Breast (tissue), 4 donors: ENCODE measurements around the gene KIF1A.

DNA sequence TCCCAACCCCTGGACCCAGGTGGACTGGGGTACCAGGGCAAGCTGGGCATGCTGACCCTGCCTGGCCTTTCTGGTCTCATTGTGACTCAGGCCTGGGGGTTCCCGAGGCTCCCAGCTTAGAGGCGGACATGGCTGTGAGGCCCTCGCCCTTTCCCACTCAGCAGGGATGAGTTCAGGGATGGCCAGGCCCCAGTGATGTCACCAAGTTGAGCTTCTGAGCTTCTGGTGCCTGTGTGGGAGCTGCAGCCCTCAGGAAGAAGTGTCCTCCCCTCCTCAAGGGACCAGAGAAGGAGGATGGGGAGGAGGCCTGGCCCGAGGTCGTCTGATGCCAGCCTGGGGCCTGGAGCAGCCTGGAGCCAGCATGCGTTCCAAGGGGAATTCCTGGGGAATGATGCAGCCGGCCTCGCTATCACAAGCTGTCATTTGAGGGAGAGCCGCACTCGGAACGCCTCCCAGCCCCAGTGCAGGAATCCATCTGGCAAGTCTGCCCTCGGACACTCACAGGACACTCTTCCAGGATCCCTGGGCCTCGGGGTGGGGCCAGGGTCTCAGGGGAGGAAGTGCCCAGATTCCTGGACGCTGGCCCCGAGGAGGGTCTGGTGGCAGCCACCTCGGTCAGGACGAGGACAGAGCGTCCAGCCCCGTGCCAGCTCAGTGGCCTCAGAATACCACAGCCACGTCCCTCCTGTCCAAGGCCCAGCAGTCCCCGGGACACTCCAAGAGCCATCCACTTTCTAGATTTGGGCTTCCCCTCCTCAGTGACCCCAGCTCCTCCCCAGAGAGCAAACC lies 61.2 kb upstream of the GPC1 start:
- PRO-cap, 3 experiments: no peak in any of the 3 experiments
- RRBS: no CpG with 5 or more reads among the region's 21 CpGs

DNA sequence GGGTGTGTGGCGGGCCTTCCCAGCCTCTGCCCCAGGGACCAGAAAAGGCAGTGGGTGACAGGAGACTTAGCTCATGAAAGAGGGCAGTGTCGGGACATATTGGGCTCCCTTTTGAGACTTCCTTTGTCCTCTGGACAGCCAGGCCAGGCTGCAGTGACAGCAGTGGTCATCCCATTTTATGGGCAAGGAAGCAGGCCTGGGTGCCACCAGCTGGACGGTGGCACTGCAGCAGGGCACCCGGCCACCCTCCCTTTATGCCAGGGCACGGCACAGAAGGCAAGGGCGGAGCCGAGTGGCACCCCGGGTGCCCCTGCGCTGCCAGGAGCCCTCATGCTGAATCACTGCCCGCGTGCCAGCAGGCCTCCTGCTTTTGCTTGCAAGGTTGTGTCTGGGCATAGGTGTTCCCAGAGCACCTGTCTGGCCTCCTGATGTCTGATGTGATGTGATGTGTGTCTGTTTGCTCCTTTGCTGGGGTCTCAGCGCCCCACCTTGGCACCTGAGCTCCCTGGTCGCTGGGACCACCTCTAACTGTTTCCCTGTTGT lies 3.3 kb downstream of the GPC1 start:
- PRO-cap, 3 experiments: no peak in any of the 3 experiments
- RRBS: 48% methylated on average over 5 of the region's 13 CpGs

GRCh38 chr2:240561141-240561689 lies 1.1 kb downstream of the DUSP28 start:
- PRO-cap, 3 experiments: peak in 3 of 3 experiments; most common plus-strand start chr2:240561287 (in 2)
- RRBS: 1% methylated on average over 10 of the region's 20 CpGs

DNA sequence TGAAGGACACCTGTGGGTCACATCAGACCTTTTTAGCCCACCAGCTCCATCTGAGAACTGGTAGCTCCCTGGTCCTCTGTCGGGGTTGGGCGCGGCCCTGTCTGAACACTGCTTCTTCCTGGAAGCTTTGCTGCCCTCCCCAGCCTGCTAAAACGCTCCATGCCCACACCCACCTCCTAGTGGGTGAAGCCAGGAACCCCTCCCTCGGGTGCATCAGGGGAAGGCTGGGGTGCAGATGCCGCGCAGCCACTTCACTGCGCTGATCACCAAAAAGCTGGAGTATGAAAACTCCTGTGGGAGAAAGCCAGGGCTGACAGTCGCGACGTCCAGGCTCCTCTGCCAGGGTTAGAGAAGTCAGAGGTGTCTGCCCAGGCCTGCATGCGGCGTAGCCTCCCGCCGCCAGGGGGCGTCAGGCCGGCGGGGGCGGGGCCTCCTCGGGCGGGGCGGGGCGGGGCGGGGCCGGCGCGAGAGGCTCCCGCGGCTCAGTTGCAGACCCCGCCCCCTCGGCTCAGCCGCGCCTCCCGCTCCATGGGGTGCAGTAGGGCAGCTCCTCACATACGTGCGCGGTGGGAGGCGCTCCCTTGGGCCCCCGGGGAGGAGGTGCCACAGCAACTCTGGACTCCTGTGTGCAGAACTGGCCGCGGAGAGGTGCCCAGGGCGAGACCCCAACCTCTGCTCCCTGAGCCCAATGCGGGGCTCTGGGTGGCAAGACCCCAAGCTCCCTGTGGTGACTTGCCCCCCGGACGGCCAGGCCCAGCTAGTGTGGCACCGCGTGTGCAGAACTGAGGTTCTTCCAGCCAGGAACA lies 2.0 kb upstream of the RNPEPL1 start:
- PRO-cap, 3 experiments: peak in 3 of 3 experiments; most common plus-strand start position 631 of the sequence (in 3); most common minus-strand start position 338 of the sequence (in 3)
- RRBS: 4% methylated on average over 10 of the region's 47 CpGs

- PRO-cap, 3 experiments: no peak in any of the 3 experiments
- RRBS: 86% methylated on average over 2 of the region's 19 CpGs
These were observed 7.1 kb downstream of the RNPEPL1 start for GRCh38 chr2:240575164-240575995.

DNA sequence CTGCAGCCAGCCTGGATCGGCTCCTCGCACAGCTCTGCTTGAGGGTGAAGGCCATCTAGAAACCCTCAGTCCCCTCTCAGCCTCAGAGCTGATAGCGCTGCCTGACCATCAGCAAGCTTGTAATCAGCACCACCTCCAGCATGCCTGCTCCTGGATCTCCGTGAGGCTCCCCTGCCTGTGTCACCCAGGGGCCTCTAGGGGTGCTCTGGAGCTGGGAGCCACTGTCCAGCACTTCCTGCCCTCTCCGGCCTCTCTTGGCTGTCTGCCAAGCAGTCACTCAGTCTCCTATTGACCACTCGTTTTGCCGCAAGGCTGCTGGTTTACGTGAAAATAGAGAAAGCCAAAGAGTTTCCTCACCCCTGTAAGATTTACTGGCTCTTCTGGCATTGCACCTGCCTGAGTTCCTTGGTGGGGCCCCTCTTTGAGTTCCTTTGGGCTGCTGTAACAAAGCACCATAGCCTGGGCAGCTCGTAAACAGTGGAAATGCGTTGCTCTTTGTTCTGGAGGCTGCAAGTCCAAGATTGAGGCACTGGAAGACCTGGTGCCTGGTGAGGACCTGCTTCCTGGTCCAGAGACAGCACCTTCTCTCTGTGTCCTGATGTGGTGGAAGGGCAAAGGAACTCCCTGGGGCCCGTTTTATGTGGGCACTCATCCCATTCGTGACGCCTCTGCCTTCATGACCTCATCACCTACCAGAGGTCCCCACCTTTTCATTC lies 17.9 kb downstream of the CAPN10 start:
- PRO-cap, 3 experiments: no peak in any of the 3 experiments
- RRBS: no CpG with 5 or more reads among the region's 13 CpGs

- PRO-cap, 3 experiments: peak in 1 of 3 experiments; most common plus-strand start chr2:240619670 (in 1)
- RRBS: no CpG with 5 or more reads among the region's 21 CpGs
These were observed 5.7 kb upstream of the GPR35 start for GRCh38 chr2:240619448-240620197.

- PRO-cap, 3 experiments: no peak in any of the 3 experiments
- RRBS: 86% methylated on average over 4 of the region's 24 CpGs
These were observed 25.8 kb downstream of the KIF1A start for GRCh38 chr2:240793977-240794818.

DNA sequence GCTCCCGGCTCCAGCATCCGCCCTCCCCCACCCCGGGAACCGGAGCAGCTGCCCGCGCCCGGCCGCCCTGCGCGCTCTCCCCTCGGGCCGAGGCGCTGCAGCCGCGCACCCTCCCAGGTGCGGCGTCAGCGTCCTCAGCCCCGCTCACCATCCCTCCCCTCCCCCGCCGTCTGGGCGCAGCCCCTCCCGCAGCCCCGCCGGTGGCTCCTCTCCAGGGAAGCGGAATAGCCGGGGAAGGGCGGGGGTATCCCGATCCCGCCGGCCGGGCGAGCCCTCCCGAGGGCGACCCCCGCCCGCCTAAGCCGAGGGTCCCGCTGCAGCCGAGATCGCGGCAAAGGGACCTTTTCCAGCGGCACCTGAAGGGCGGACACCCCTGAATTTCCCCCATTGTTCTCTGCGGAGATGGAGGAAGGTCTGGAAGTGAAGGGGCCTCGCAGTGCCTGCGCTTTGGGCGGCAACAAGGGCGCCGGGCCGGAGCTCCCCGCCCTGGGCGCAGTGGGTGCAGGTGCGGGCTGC lies 428 bp downstream of the KIF1A start:
- PRO-cap, 3 experiments: no peak in any of the 3 experiments
- RRBS: 2% methylated on average over 5 of the region's 54 CpGs

GRCh38 chr2:240820049-240820932 lies at the start of gene KIF1A:
Gene KIF1A, minus strand, starts transcription at chr2:240820219.
- PRO-cap, 3 experiments: no peak in any of the 3 experiments
- RRBS: 3% methylated on average over 56 of the region's 120 CpGs

GRCh38 chr2:240898741-240899195 lies 2.8 kb upstream of the MAB21L4 start:
- PRO-cap, 3 experiments: no peak in any of the 3 experiments
- RRBS: no CpG with 5 or more reads among the region's 16 CpGs

- PRO-cap, 3 experiments: no peak in any of the 3 experiments
- RRBS: no CpG with 5 or more reads among the region's 12 CpGs
These were observed 15.2 kb downstream of the CROCC2 start for GRCh38 chr2:240921305-240921774.

GRCh38 chr2:240996929-240998045 lies 1.1 kb upstream of the SNED1 start:
- PRO-cap, 3 experiments: no peak in any of the 3 experiments
- RRBS: 39% methylated on average over 4 of the region's 27 CpGs

- PRO-cap, 3 experiments: no peak in any of the 3 experiments
- RRBS: no CpG with 5 or more reads among the region's 18 CpGs
These were observed 1.6 kb downstream of the SNED1 start for GRCh38 chr2:240999944-241000527.

- PRO-cap, 3 experiments: no peak in any of the 3 experiments
- RRBS: no CpG with 5 or more reads among the region's 25 CpGs
These were observed 37.6 kb downstream of the SNED1 start for GRCh38 chr2:241036027-241036360.

DNA sequence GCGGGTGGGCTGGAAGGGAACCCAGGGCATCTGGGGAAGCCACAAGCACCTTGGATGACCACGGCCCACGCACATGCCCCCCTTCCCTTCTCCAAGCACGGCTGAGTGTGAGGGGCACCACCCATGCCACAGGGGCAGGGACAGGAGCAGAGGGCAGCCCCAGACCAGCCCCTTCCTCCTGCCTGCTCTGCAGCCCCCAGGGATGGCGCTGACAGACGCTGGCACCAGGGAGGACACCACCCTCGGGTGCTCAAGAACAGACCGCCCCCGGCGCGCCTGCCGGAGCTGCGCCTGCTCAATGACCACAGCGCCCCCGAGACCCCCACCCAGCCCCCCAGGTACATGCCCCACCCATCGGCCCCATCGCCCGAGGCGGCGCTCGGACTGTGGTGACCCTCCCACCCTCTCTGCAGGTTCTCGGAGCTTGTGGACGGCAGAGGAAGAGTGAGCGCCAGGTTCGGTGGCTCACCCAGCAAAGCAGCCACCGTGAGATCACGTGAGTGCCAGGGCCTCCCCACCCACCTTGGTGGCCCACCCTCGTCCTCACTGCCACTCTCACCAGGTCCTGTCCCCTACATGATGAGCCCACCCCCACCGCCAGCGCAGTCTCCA lies 30.6 kb downstream of the MTERF4 start:
- PRO-cap, 3 experiments: no peak in any of the 3 experiments
- RRBS: no CpG with 5 or more reads among the region's 30 CpGs

GRCh38 chr2:241285196-241285621 lies 30.3 kb downstream of the HDLBP start:
- PRO-cap, 3 experiments: no peak in any of the 3 experiments
- RRBS: no CpG with 5 or more reads among the region's 4 CpGs

DNA sequence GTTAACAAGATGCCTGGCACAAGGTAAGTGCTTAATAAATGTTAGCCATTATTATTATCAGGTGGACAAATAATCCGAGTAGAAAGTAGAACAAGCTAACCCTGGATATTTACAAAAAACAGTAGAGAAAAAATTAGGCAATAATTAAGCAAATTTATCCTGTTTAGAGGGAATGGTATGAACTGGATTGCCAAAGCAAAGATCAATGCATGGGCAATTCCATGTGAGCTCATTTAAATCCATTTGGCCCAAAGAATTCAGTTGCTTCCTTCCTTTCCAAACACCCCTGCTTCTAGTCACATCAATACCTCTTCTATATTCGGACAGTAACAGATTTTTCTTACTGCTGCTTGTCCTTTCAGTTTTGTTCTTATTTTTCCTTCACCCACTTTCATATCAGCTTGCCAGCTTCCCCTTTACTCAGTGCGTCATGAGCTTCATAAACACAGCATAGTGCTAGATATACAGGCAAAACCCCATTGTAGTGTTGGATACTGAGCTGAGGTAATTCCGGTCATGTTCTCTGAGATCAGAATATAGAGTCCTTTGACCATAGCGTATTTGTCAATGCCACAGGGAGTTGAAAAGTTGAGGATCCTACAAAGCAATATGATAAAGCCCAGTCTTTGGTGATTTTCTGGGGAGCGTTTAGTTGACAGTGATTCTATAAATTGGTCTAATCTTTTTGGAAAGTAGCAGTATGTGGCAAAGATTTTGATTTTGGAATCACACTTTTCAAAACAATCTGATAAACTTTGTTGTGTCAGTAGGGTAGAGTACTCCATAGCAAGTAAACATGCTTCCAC lies 2.3 kb downstream of the FARP2 start:
- PRO-cap, 3 experiments: no peak in any of the 3 experiments
- RRBS: no CpG with 5 or more reads among the region's 6 CpGs

- PRO-cap, 3 experiments: no peak in any of the 3 experiments
- RRBS: 1% methylated on average over 3 of the region's 24 CpGs
These were observed 985 bp upstream of the STK25 start for GRCh38 chr2:241509242-241509896.

DNA sequence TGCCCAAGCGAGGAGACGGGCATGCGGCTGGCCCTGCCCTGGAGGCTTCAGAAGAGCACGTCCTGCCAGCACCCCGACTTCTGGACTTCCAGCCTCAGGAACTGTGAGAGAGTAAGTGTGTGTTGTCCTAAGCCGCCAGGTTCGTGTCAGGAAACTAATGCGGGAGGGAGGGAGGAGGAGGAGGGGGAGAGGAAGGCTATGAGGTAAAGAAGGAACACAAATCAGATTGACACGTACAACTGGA lies 11.7 kb upstream of the BOK start:
- PRO-cap, 3 experiments: no peak in any of the 3 experiments
- RRBS: no CpG with 5 or more reads among the region's 9 CpGs